ENCODE measurements around a stretch of chr6.

GRCh38 chr6:160258367-160258706 lies 284 bp downstream of the SLC22A2 start:
- PRO-cap, 3 experiments: no peak in any of the 3 experiments
- RAMPAGE, long total RNA: no peak

- PRO-cap, 3 experiments: no peak in any of the 3 experiments
- RAMPAGE, long total RNA: no peak
These were observed 46.3 kb downstream of the SLC22A3 start for GRCh38 chr6:160394129-160395156.

GRCh38 chr6:160421867-160422536 lies 73.8 kb downstream of the SLC22A3 start:
- PRO-cap, 3 experiments: no peak in any of the 3 experiments
- RAMPAGE, long total RNA: no peak

GRCh38 chr6:160451690-160452583 lies 103.8 kb downstream of the SLC22A3 start:
- PRO-cap, 3 experiments: no peak in any of the 3 experiments
- RAMPAGE, long total RNA: no peak

- PRO-cap, 3 experiments: no peak in any of the 3 experiments
- RAMPAGE, long total RNA: no peak
These were observed 5.5 kb upstream of the PLG start for GRCh38 chr6:160696430-160697021.

DNA sequence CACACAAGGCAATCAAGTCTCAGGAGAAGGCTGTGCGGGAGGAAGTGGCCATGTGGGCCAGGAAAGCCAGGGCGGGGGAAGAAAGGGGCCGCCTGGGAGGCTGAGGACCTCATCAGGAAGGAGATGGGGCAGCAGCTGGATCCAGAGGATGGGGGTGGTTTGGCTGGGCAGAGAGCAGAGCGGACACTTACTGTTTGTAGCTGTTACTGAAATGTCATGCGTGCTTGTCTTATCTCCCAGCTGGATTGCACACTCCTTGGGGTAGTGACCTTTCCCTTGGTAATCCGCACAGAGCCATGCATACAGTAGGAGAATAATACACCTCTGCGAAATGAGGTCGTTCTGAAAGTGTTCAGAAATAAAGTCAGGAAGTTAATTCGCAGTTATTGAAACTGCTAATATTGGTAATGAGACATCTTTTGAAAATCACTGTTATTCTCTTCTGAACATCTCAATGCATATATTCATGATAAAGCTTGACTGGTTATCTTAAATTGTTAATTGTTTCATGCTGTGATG lies 18.2 kb upstream of the MAP3K4 start:
- PRO-cap, 3 experiments: no peak in any of the 3 experiments
- RAMPAGE, long total RNA: no peak

DNA sequence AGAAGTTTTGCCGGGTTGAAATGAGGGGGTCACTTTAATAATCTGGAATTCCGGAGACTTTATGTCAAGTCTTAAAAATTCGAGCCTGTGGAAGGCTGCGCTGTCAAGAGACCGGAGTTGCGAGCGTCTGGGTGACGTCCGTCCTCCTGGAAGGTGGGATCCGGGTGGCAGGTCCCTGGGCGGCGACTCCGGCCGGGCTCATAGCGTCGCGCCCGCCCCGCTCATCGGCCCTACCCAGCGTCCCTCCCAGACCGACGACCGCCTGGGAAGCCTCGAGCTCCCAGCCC lies 378 bp upstream of the MAP3K4 start:
- PRO-cap, 3 experiments: no peak in any of the 3 experiments
- RAMPAGE, long total RNA: no peak

DNA sequence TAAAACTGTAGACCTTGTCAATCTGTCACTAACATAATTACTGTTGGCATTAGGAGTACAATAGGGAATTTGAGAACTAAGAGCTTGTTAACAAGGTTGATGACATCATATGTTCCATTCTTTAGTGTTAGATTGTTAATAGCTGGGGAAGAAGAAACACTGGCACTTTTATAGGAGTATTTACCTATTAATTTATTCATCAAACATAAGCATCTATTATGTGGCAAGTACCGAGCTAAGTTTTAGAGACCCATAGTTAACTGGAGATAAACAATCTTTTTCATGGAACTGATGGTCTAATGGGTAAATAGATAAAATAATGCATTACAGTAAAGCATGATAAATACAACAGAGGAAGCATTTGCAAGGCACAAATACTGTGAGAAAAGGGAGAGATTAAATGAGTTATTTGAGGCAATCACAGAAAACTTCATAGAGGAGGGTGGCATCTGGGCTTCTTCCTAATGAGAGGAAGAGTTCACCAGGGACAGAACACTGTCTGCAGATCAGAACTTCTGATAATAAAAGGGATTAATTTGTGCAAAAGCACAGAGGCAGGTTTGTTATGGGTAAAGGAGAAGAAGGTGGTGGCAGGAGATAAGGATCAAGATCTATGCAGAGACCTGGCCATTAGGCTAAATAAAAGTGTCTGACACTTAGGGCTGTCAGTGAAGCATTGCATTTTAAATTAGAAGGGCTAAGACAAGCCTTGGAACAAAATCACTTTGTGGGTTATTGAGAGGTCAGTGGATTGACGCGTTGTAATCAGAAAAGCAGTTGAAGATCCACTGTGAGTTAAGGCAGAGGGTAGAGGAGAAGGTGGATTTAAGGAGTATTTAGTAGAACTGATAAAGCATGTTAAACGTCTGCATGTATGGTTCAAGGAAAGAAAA lies 76.6 kb downstream of the MAP3K4 start:
- PRO-cap, 3 experiments: no peak in any of the 3 experiments
- RAMPAGE, long total RNA: no peak

DNA sequence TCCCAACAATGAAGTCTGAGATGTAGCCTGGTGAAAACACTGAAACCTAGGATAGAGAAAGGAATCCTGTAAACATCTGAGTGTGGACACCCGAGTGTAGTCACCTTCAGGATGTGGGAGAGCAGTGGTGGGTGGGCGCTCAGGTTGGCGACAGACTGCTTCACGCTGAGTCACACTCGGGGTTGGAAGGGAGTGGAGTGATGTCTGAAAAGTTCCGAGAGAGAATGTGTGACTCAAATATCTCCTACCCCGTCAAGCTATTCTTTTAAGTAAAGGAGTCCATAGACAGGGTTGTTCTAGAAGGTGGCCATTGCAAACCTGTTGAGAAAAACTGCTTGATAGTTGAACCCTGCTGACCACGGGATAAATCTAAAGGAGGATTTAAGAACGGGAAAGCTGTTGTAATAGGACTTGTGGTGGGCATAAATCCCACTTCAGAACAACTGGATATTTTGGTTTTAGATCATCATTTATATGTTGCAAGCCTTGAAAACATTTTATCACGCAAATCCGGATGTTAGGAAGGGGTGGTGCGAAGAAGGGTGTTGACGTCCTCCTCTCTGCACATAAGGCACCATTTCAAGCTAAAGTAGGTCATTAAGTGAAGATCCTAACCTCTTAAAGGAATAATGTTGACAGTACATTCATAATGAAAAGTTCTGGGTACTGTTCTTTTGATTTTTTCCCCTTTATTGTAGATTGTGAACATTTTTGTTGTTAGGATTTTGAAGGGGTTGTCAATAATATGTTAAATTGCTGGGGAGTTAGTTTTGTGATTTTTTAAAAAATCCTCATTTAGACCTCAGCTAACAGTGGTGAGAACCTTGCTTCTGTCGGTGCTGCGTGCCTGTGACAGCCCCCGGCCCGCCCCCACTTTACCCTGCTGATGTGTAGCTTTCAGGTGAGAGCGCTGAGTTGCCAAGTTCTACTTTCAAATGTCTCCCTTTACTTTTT lies 88.6 kb downstream of the MAP3K4 start:
- PRO-cap, 3 experiments: no peak in any of the 3 experiments
- RAMPAGE, long total RNA: no peak

- PRO-cap, 3 experiments: no peak in any of the 3 experiments
- RAMPAGE, long total RNA: no peak
These were observed 5.3 kb downstream of the AGPAT4 start for GRCh38 chr6:161268339-161269192.

DNA sequence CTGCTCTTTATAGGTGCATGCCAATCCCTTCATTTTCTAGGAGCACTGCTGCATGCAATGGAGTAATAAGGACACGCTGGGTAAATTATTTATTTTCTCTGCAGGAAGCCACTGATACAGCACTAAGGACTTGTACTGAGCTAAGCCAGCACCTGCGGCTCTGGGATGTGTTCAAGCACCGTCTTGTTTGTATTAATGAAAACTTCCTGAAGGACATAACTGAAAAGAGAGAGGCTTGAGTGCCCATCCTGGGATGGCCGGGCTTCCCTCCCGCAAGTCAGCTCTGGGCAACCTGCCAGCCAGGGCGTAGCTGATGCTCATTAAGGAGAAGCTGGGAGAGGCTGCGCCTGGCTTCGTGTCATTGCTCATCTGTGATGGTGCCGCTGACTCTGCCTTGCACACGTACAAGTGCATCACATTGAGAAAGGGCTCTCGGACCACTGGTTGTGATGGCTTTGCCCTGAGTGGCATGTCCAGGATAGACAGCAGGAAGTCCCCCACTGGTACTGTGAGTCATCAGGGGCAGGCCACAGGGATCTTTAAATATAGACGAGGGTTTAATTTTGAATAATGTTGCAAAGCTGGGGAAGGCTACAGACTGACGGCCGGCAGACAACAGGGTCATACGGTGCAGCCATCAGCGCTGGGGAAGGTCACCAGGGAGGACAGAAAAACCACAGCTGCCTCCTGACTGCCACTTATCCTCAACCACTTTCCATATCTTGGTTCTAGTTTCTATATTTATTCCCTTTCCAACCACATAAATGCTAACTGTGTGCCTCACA lies 85.4 kb upstream of the AGPAT4 start:
- PRO-cap, 3 experiments: no peak in any of the 3 experiments
- RAMPAGE, long total RNA: no peak

- PRO-cap, 3 experiments: no peak in any of the 3 experiments
- RAMPAGE, long total RNA: no peak
These were observed 101.2 kb upstream of the AGPAT4 start for GRCh38 chr6:161375048-161375522.

- PRO-cap, 3 experiments: no peak in any of the 3 experiments
- RAMPAGE, long total RNA: no peak
These were observed 493.0 kb downstream of the PRKN start for GRCh38 chr6:162234643-162234901.

- PRO-cap, 3 experiments: no peak in any of the 3 experiments
- RAMPAGE, long total RNA: no peak
These were observed 328.2 kb upstream of the QKI start for GRCh38 chr6:163086107-163086843.

GRCh38 chr6:163260000-163260425 lies 154.5 kb upstream of the QKI start:
- PRO-cap, 3 experiments: no peak in any of the 3 experiments
- RAMPAGE, long total RNA: no peak

GRCh38 chr6:163309727-163310010 lies 104.8 kb upstream of the QKI start:
- PRO-cap, 3 experiments: no peak in any of the 3 experiments
- RAMPAGE, long total RNA: no peak

- PRO-cap, 3 experiments: no peak in any of the 3 experiments
- RAMPAGE, long total RNA: no peak
These were observed 78.9 kb upstream of the QKI start for GRCh38 chr6:163335462-163336159.

- PRO-cap, 3 experiments: no peak in any of the 3 experiments
- RAMPAGE, long total RNA: no peak
These were observed 9.7 kb upstream of the QKI start for GRCh38 chr6:163404402-163405558.

GRCh38 chr6:163424770-163425609 lies 10.5 kb downstream of the QKI start:
- PRO-cap, 3 experiments: no peak in any of the 3 experiments
- RAMPAGE, long total RNA: no peak

- PRO-cap, 3 experiments: no peak in any of the 3 experiments
- RAMPAGE, long total RNA: no peak
These were observed 85.6 kb downstream of the QKI start for GRCh38 chr6:163500101-163500527.